ENCODE data around the gene SPAG9.

GRCh38 chr17:50475704-50476186 lies 2.9 kb upstream of the RSAD1 start:
- RRBS: no CpG with 5 or more reads among the region's 12 CpGs

DNA sequence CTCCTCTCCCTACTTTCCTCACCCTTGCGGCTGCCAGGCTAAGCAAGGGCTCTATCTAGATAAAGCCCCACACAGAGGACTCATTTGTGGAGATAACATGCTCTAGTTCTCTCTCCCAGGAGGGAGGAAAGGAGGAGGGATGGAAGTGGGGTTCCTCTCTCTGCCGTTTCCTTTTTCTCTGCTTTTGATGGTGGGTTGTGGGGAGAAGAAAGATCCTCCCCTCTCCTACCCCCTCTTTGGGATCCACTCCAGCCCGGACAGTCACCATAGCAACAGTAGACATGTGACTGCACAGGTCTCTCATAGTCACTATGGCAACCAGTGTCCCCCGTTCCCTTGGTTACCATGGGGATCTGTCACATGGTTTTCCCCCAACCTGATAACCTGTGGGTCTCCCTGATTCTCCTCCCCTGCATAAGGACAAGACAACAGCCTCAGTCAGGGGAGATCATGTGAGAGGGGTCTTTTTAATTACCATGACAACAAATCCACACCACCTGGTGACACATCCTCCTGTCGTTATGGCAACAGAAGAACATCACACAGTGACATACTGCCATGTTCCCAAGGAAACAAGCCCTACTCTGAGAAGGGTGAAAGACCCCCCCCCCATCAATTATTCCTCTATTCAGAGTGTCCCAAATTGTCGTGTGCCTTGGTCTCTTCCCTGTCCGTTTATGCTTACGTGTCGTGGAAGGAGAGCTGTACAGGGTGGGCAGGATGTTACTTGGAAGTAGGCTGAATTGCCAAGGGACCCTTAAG lies 5.4 kb downstream of the CACNA1G start:
- RRBS: no CpG with 5 or more reads among the region's 9 CpGs

DNA sequence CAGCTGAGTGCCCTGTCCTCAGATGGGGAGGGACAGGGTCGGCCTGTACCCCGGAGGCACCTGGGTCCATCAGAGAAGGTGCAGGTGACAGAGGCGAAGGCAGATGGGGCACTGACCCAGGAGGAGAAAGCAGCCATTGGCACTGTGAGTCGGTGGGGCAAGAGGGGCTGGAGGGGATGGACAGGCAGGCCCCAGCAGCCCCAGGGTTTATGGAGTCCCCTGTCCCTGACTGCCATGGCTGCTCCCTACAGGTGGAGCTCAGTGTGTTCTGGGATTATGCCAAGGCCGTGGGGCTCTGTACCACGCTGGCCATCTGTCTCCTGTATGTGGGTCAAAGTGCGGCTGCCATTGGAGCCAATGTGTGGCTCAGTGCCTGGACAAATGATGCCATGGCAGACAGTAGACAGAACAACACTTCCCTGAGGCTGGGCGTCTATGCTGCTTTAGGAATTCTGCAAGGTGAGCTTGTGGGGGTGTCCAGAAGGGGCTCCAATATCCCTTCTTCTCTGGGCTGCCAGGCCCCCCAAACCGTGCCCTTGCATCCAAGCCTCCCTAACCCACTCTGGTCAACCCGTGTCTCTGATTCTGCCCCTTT lies 32.0 kb downstream of the ANKRD40 start:
- RRBS: no CpG with 5 or more reads among the region's 10 CpGs

- RRBS: no CpG with 5 or more reads among the region's 4 CpGs
Observed at GRCh38 chr17:50731501-50732011, 12.2 kb downstream of the LUC7L3 start.

DNA sequence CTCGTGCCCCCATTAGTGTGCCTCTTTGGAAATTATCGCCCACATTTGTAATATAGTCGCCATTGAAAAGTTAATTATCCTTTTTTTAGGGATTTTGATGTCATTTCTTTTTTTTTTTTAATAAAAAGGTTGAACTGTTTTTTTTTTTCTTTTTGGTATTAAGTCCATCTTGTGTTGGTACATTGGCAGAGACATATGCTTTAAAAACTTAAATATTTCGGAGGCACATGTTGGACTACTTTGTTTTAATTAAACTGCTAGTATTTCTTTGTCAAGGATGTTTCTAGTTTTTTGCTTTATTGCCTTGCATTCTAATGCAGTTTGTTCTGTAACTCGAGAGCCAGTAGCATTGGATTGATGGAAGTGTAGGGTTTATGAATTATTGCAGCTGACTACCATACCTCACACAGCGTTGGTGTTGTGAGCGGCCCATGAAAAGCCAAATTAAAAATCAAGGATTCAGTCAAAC lies 16.4 kb downstream of the ANKRD40CL start:
- RRBS: no CpG with 5 or more reads among the region's 7 CpGs

- RRBS: no CpG with 5 or more reads among the region's 26 CpGs
Observed at GRCh38 chr17:50893216-50893959, 27.2 kb upstream of the TOB1 start.

DNA sequence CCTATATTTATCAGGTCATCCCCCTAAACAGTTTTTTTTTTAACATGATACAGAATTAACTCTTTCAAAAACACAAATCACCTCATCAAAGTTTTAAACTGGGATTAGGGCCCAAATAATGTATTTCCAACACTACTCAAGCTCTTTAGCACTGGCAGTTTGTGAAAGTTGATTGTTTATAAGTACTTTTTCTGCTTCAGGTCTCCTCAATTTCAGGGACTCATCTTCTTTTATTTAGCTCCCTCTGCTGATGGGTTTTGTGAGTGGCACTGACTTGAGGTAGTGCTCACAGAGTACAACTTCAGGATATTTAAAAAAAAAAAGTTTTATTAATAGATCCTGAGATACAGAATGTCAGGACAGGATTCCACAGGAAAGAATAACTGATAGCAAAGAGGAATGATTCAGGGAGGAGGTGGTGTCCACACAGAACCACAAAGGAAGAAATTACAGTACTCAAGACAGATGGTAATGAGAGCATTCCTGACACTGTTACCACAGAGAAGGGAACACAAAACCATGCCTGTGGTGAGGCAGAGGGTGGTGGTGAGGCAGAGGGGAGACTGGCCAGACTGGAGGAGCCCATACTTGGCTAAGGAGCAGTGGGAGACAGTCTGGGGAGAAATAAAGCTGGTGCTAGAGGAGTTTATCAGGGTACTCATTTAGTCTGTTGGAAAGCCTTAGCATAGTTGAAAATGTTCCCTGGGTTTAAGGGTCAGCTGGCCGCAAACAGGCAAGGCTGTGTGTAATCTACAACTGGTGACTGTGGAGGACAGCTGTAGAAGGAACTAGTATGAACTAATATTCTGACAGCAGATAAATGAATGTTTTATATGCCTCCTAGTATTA lies 63.7 kb downstream of the SPAG9 start:
- RRBS: no CpG with 5 or more reads among the region's 1 CpG

- RRBS: under 1% methylated on average over 34 of the region's 78 CpGs
Observed at GRCh38 chr17:51120295-51120926, at the start of gene SPAG9. SPAG9 (minus strand) TSS chr17:51120868.

DNA sequence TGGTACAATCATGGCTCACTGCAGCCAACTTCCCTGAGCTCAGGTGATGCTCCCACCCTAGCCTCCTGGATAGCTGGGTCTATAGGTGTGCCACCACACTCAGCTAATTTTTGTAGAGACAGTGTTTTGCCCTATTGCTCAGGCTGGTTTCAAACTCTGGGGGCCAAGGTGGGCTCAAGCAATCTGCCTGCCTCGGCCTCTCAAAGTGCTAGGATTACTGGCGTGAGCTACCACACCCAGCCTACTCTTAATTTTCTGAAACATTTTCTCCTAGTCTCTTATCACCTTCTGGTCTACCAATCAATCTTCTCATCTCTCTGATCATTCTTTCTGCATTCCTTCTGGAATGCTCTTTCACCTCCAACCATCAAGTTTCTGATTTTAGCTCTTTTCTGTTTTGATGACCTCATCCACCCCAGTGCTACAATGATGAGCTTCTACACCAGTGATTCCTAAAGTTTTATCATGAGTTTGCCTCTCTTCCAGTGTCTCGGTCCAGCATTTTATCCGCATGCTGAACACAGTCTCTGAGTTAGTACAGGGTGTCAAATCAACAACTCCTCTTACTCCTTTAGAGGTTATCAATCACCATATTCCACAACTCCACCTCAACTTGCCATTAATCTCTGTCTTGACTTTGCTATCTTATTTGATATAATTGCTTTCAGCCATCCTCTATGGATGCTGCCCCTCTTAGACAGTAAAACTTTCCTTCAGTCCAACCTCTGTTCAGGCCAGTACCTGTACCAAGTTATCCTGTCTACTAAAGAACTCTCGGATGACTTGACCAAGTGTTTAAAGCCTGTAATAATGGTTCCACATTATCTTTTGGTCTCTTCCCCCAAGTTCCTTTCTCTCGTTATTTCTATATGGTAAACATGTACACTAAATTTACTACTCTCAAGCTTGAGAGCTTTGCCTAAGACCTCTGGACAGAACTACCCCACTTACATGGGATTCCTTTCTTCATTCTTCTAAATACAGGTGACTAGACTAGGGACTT lies 31.7 kb downstream of the NME2 start:
- RRBS: no CpG with 5 or more reads among the region's 6 CpGs

- RRBS: no CpG with 5 or more reads among the region's 33 CpGs
Observed at GRCh38 chr17:51259072-51259896, 565 bp downstream of the MBTD1 start.

- RRBS: no CpG with 5 or more reads among the region's 1 CpG
Observed at GRCh38 chr17:53500913-53501505, 321.7 kb upstream of the KIF2B start.

GRCh38 chr17:55295254-55296089 lies 30.7 kb downstream of the HLF start:
- RRBS: no CpG with 5 or more reads among the region's 9 CpGs

DNA sequence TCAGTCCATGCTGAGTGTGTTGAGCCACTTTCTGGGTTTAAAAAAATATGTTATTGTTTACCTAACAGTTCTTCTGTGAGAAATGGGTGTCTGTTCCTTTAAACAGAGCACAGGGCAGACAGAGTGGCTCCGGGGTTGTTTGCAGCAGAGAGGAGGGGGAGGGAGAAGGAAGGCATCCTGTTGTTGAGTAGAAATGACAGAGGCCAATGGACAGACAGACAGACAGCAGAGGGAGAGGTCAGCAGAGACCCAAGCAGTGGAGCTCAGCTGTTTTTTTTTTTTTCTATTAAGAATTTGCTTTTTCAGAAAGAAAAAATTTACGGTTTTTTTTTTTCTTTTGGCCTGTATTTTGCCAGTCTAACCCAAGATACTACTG lies 78.9 kb downstream of the C17orf67 start:
- RRBS: no CpG with 5 or more reads among the region's 2 CpGs

DNA sequence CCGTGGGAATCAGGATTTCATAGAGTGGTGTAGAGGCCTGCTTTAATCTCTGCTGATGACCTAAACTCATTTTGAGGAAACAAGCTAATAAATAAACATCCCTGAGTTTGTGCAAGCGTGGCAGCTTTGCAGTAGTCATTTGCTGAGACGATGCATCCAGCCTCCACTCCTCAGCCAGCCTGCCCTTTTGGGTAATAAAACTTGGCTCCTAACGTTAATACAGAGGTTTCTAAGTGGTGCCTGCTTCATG lies 1.3 kb downstream of the DGKE start:
- RRBS: no CpG with 5 or more reads among the region's 4 CpGs

DNA sequence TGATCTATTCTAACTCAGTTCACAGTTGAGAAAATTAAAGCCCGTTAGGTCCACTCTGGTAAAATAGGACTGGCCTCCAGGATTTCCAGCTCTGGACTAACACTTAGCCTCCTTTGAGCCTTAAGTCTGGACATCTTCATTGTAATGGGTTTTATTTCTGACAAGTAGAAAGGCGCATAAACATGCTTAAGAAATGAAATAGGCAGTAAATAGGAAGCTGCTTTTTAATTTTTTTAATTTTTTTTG lies 1.9 kb downstream of the DGKE start:
- RRBS: no CpG with 5 or more reads among the region's 2 CpGs

DNA sequence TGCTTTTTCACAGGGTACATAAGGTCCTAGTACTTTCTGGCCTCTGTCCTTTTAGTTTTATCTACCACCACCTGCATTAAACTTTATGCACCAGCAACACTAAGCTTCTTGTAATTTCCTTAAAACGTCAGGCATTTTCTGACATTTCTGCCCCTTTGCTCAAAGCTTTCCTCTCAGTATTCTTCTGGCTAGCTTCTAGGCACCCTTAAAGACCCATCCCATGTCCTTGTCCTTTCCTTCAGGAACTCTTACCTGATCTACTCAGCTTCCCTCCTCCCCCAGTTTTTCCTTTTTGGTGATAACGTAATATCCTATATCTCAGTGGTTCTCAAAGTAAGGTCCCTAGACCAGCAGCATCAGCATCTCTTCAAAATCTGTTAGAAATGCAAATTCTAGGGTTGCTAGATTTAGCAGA lies 2.8 kb downstream of the DGKE start:
- RRBS: no CpG with 5 or more reads among the region's 2 CpGs

- RRBS: no CpG with 5 or more reads among the region's 1 CpG
Observed at GRCh38 chr17:56837698-56837943, 3.7 kb downstream of the DGKE start.

GRCh38 chr17:56895186-56895590 lies 18.7 kb downstream of the TRIM25 start:
- RRBS: no CpG with 5 or more reads among the region's 9 CpGs

DNA sequence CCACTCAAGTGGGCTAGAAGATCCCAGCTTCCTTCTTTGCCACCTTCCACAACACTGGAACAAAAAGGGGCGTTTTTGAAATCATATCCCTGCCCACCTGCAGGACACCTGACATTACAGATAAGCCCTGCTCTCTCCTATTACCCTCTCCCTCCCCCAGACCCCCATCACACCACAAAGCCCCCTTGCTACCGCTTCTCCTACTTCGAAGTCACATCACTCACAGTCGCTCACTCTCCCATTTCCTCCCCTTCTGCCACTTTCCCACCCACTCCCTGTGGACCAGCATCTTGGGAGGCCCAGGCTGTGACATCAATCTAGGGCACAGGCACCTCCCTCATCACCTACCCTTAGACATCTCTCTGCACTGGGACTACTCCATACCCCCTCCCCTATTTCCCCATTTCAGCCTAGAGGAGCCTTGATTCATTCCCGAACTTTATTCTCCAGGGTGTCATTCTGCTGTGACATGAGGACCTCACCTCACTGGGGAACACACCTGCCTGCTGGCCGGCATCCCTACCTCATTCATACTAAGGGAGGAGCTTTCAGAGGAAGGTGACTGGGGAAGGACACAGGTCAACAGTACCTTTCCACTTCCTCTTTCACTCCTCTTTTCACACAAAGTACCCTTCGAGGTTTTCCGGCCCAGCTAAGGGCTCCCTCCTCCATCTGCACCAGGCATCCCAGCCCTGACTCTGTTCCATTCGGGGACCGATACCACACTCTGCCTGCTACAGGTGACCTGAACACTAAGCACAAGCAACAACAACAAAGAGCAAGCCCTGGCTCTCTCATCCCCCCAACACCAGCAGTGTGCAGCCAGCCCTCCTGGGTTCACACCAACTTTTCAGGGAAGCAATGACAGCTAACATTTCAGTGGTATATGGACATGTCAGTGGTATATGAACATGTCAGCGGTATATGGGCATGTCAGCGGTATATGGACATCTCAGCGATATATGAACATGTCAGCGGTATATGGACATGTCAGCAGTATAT lies 16.3 kb downstream of the TRIM25 start:
- RRBS: no CpG with 5 or more reads among the region's 14 CpGs

All from NB4 (cell line).